Mammary microvascular endothelial cell (primary cell): ENCODE measurements around a stretch of chr2.

DNA sequence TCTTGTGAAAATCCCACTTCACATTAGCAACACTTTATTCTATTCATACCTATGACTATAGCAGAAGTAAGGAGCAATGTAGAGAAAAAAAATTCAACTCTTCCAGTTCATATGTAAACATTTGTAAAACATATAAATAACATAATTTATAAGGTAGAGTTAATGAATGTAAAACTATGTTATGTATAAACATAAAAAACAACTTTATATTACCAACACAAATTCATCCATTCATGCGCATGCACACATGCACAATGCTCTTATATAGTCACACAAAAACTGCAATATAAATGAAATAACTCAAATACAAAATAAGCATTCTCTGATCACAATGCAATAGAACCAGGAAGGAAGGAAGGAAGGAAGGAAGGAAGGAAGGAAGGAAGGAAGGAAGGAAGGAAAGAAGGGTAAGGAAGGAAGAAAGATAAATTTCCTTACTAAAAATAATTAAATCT, 381.8 kb upstream of the RGPD4 start:
- RAMPAGE, long total RNA = no peak

GRCh38 chr2:107747112-107747370, 79.7 kb upstream of the RGPD4 start:
- RAMPAGE, long total RNA = no peak

GRCh38 chr2:108267868-108268211, 20.9 kb upstream of the SULT1C2 start:
- RAMPAGE, long total RNA = no peak

DNA sequence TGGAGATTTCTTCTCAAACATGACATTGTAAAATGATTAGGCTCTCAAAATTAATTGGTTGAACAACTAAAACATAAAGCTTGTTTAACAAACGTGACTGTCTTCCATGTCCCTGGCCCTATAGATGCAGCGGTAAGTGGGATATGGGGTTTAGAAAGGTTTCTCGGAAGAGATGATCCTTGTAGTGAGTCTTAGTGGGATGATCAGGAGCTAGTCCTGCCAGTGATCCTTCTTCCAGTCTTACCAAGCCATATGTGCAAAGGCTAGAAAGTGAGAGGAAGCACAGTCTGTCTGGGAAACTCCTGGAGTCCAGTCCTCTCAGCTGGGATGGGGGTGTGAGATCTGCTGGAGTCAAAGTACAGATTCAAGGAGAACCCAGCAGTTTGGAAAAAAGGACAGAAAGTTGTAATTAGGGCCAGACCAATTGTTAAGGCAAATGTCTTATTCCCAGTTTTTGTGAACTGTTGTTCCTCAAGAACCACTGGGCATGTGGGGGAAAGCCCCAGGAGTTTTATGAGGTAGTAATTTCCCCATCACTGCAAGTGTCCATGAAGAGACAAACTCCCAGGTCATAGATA, 83.3 kb downstream of the LIMS1 start:
- RAMPAGE, long total RNA = no peak

DNA sequence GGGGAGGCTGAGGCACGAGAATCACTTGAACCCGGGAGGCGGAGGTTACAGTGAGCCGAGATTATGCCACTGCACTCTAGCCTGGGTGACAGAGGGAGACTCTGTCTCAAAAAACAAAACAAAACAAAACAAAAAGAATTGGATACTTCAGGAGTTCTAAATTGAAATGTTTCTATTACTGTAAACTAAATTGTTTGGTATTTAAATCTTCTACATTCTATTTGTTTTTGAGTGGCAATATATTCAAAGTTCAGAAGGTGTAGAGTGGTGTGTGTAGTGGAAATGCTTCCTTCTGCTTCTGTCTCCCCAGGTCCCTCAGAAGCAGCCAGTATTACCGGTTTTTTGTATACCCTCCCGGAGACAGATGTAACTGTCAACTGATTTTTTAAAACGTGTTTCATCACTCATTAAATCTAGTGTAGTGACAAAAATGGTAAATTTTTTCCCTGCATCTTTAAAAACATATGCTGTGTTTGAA, 85.3 kb downstream of the LIMS1 start:
- RAMPAGE, long total RNA = no peak

DNA sequence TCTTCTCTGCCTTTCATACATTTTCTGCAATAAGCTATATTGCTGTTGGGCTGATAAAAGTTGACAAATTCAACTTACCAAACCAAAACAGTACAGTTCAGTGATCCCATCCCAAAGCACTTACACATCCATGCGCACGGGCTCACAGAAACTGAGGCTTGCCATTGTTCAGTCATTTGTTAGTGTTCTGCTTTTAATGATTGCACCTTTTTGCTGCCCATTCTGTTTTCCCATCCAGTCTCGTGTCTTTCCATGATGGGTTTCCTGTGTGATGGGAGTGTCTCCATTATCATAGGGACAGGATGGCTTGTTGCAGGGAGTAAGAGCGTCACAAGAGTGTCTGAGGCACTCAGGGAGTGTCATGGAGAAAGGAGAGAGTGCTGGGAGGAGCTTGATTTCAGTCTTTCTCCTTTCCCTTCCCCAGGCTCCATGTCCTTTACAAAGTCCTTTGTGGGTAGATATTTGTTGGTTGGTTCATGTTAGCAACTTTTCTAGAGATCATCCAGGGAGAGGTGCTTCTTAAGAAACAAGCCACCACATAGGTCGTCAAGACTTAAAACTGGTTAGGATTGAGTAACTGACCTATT, 79.4 kb upstream of the RANBP2 start:
- RAMPAGE, long total RNA = no peak

DNA sequence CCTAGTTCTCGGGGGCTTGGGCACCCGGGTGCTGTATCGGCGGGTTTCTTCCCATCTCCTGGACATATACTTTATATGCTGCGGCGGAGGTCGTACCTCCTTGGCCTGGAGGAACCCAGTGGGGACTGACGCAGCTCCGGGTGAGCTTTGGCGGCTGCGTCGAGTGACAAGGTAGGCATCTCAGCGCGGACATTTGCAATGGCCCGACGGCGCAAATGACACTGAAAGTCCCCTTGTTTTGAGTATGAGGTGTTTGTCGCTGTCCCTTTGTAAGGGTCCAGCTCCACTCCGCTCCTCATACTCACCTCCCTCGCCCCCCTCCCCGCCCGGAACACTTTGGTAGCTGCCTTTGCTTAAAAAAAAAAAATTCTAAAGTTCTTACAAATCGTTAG, 717 bp downstream of the RANBP2 start:
- RAMPAGE, long total RNA = no peak

DNA sequence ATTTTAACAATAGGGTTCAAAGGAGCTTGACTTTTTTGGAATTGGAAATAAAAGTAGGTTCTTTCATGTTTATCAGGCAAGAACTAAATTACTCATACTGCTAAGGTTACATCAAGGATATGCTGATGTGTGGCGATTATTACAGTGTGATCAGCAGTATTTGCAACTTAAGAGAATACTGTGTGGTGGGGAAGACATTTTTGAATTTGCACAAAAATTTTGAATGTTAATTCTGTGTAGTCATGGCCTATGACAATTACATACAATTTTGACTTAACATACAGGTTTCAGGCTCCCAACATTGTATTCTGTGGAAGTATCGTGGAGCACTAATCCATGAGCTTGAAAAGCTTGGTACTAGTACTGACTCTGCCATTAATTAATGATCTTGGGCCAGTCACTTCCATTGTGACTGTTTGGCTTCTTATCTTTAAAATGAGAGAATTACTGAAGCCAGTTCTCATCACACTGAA, 30.2 kb upstream of the CCDC138 start:
- RAMPAGE, long total RNA = no peak

- RAMPAGE, long total RNA = no peak
Measured at GRCh38 chr2:108765519-108766164, 20.9 kb upstream of the CCDC138 start.

- RAMPAGE, long total RNA = no peak
Measured at GRCh38 chr2:108987962-108988590, 944 bp downstream of the EDAR start.

DNA sequence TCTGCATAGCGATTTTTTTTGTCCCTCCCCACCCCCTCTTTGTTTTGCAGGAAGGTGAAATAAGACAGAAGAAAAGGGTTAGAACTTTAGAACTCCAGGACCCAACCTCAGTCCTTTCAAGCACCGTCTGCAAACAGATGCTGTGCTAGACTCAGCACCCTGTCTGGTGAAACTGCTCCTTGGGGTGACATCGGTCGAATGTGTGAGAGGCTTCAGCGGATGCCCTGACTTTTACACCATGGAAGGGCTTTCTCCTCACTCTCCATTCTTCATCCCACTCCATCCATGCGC, 43.2 kb upstream of the EDAR start:
- RAMPAGE, long total RNA = no peak

- RAMPAGE, long total RNA = no peak
Measured at GRCh38 chr2:109324560-109325326, 195.7 kb downstream of the SH3RF3 start.

DNA sequence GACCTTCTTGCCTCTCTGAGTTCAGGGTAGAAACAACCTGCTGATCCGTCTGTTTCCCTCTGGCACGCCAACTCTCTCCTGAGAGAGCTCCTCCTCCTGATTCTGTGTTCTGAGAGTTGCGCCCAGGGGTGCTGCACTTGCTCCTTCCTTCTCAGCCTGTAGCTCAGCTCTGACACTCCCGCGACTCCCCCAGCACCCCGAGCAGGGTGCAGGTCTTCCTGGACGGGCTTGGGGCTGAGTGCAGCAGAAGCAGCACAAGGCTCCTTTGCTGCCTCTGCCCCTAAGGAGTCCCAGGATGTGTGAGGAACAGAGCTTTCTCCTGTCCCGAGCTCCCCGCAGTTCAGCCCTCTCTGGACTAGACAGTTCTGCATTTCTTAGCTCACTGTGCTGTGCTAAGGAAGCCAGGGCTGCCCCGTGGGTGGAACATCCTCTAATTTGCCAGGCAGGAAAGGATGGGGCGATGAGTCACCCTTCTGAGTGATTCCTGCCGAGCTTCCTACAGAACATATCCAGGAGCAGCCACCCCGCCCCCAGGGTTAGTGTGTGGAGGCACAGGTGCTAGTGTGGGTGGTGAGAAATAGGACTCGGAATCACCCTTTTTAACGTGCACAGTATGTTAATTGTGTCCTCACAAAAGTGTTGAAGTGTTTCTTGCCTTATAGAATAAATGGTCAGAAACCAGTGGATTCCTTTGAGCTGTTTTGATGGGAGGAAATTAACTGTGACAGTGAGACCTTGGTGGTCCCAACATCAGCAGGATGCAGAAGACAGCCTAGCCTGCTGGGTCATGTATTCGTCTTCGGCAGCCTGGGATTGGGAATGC, 203.4 kb downstream of the SH3RF3 start:
- RAMPAGE, long total RNA = no peak

DNA sequence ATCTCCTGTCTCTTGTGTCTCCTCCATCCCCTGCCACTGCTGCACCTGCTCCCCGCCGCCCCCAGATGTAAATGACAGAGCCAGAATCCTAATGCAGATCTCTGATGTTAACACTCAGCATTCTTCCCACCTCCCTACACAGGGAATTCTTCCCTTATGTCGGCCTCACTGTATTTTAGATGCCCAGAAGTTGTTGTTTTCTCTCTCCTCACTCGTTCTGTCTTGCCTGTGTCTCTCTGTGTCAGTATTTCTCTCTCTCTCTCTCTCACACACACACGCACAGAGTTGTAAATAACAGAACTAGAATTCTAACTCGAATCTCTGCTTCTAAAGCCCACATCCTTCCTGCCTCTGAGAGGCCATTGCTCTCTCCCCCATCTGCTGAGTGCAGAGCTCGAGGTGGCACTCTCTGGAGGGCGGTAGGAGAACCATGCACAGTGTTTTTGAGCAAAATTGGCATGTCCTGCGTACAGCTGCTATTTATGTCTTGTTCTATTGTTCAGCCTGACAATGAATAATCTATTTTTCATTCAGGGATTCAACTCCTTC, 219.8 kb downstream of the SH3RF3 start:
- RAMPAGE, long total RNA = no peak

DNA sequence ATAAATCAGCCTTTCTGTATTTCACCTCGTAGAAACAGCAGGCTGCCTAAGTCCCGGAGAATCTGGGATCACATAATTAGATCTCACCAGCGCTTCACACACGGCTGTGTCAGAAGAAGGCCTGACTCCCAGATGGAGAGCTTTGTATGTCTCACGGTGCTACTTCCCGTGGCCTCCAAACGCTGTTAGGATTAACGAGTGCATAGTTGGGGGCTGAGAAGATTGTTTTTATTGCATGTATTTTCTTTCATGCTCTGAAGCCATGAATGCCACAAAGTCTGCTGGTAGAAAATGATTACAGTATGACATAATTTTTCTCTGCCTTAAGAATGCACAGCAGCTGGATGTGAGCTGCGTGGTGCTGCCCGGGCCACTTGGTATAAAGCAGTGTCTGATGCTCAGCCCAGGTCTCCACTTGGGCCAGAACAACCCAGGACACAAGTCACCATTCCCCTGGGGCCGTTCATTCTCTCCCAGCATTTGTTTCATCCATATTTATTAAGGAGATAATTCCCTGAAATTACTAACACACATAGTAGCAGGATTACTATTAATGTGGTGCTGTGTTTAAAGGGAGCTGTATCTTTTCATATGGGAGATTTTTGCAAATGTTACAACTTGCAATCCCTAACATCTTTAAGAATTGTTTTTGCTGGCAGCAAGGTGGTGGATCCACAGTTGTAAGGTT, 166.4 kb downstream of the SEPTIN10 start:
- RAMPAGE, long total RNA = no peak

GRCh38 chr2:109499506-109500062, 114.2 kb downstream of the SEPTIN10 start:
- RAMPAGE, long total RNA = no peak

DNA sequence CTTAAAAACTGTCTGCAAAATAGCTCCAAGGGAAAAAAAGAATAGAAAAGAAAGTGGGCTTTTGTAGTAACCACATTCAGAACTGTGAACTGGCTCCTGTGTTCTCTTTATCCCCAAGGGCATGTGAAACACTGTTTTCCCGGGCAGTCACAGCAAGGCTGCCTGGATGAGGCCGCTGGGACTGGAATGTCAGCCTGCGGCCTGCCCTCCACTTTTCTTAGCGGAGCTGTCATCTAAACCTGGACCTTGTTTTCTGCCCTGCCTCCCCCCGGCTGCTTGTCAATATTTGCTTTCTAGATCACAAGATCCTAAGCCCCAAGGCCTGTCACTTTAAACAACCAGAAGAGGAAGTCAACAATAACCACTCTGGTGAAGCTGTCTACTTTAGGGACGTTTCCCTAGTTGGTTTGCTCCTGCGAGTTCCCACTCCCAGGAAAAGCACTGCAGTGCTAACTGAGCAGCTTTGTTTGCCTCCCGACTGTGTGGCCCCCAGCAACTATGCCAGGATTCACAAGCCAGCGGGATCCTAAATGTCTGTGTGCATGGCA, 30.5 kb downstream of the SOWAHC start:
- RAMPAGE, long total RNA = no peak

GRCh38 chr2:109674979-109675507, 60.9 kb downstream of the SOWAHC start:
- RAMPAGE, long total RNA = no peak

- RAMPAGE, long total RNA = no peak
Measured at GRCh38 chr2:109678669-109679258, 64.6 kb downstream of the SOWAHC start.

GRCh38 chr2:109680724-109681503, 66.8 kb downstream of the SOWAHC start:
- RAMPAGE, long total RNA = no peak